SK-N-DZ (cell line): ENCODE measurements around the genes MFNG and CARD10.

DNA sequence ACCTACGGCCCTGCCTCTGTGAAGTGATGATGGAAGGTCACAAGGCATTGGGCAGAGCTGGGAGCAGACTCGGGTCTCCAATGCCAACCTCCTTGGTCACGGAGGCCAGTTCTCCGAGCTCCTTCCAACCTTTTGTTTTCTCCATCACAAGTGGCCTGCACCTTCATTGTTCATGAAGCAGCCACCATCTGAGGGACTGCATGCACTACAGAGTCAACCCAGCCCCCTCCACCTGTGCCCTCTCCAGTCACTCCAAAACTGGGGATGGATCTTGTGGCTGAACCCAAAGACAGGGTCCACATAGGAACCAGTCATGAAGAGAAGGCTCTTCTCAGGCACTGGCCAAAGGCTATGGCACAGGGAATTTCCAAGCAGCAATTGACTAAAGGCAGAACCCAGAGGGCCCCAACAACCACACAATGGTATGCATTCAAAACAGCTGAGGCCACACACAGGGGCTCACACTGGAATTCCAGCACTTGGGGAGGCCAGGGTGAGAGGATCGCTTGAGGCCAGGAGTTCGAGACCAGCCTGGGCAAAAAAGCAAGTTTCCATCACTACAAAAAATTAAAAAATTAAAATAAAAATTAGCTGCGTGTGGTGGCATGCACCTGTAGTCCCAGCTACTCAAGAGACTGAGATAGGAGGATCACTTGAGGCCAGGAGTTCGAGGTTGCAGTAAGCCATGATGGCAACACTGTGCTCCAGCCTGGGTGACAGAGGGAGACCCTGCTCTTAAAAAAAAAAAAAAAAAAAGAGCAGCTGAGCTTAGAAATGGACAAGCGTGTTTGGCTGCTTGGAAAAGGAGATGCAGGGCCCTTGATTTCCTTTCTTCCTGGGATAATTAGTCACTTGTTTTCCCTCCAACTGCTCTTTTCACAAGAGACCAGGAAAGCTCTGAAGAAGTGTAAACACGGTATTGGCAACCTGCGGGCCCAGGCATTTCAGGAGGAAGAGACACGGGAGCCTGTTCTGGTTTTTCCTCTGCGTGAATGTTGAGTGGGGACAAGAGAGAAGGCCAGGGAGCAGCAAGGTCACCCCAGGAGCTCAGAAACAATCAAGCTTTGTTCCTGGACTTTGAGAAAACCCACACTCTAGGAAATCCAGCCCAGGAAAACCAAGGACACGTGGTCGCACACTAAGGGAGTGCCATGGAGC, 44.6 kb downstream of the MYH9 start:
RAMPAGE:
- cytosol, long total RNA: no peak
- nucleus, long total RNA: no peak

DNA sequence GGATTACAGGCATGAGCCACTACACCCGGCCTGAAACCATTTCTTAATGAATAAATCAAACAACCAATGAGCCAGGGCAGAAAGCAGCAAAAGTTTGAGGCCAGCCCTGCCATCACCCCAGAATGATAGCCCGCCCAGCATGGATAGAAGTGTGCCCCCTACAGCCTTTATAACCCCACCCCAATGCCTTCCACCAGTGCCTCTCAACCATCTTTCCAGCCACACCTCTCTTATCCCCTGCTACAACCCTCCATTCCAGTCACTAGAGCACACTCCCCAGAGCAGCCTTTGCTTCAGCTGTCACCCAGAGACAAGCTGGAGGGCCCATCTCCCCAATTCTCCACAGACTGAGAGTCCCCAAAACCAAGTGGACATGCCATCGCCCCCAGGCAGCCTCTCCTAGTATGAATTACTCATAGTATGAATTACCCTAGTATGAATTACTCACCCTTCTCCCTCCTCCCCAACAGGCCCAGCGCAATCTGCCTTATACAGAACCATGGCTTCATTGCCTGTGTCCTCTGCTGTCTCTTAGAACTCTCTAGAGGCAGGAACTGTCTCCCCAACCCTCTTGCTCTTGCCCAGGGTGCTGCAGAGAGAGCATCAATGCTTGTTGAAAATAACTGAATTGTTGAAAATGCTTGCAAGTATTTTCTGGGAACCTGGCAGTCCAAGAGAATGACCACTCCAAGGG, 24.9 kb downstream of the MYH9 start:
RAMPAGE:
- cytosol, long total RNA: no peak
- nucleus, long total RNA: no peak

GRCh38 chr22:36363439-36364006, 24.2 kb downstream of the MYH9 start:
RAMPAGE:
- cytosol, long total RNA: no peak
- nucleus, long total RNA: no peak

DNA sequence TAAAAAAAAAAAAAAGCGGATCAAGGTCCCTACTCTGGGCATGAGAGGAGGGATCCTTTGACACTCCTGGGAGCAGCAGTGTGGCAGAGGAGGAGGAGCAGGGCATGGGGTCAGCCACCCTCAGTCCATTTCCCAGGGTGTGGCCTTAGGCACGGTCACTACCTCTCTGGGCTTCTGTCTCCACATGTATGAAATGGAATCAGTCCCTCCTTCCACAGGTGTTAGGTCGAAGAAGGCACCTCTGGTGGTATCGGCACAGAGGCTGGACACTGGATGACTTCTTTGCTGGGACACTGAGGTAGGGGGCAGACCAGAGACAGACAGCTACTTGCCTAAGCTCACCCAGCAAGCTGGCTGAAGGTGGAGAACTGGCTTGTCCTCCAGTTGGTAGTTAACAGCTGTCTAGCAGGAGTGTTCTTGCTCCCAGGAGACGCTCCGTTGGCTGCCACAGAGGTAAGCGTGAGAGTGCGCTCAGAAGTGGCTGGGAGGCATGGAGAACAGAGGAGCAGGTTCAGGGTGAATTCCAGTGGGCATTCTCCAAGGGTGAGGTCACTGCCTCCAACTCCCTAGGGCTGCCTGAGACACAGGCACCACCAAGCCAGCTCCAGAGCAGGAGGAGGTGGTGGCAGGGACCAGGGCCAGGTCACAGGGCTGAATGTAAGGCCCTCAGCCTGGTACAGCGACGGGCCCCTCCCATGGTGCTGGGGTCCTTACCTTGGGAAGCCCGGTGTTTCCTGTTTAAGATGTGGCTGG, 19.5 kb downstream of the TXN2 start:
RAMPAGE:
- cytosol, long total RNA: no peak
- nucleus, long total RNA: no peak

DNA sequence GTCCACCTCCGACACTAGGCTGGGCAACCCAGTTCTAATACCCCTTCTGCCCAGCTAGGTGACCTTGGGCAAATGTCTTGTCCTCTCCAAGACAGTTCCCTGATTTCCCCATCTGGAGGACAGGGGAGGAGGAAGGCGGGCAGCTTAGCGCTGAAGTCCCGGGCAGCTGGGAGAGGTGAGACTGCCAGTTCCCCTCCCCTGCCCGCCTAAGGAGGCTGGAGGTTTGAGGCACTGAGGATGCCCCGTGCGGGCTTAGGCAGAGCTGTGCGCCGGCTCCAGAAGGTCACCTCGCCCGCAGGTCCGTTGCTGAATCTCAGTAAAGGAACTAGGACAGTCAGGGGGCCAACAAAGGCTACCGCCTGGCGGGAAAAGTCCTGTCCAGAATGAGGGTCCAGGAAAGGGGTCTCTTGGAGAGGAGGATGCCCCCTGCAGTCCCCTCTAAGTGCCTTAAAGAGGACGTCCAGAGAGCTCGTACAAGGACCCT, 650 bp downstream of the PVALB start:
RAMPAGE:
- cytosol, long total RNA: no peak
- nucleus, long total RNA: no peak

DNA sequence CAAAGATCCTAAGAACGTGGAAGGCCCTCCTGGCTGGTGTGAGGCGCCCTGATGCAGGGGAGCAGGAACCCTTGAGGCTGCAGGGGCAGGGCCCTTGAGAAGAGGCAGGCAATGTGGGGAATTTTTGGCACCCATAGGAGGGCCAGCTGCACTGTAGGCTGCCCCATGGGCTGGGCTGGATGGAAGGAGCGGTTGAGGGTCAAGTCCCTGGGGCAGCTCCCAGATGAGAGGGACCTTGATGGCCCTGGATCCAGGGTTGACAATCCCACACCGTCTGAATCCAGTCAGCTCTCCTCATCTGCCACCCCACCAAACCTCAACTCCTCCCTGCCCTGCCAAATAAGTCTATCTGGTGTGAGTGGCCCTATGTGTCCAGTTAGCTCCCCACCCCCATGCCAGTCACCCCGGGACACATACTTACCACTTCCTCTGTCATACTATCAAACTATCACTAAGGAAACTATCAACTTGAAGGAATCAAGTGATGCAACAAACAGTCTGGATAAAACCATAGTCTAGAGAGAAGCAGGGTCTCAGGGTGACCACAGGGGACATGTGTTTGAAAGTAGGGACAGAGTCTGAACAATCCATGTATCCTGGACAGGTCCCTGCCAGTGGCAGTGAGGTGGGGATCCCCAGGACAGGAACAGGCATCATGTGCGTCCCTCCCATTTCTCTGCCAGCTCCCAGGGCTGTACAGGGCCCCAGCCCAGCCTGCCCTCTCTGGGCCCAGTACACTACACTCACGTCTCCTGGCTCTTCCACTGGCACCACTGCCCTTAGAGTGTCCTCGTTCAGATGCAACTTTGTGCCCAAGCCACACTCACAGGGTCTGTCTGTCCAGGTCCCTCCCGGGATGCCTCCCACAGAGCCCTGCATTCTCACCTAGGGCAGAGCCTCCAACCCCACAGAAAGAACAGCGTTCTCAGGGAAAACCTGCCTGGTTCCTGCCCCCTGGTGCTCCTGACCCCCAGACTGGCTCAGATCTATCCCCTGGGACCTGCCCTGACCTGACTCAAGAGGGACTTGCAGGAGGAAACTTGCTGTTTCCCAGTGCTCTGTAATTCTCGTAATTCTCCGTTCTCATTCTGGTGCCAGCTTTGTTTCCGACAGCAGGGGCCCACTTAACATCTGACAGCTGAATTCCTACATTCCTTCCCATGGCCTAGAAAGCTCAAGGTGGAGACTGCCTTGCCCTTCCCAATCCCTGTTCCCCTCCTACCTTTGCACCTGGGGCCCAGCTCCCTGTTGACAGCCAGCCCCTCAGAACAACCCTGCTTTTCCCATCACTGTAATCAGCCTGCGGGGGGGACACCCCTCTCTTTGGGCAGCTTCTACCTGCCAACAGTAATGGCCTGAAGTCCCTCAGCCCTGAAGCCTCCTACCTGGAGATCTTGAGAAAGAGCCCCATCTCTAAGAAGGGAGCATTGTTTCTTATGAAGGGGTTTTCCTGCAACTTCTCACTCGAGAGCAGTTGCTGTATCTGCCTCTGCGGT, 12.9 kb upstream of the CSF2RB start:
RAMPAGE:
- cytosol, long total RNA: no peak
- nucleus, long total RNA: no peak

RAMPAGE:
- cytosol, long total RNA: no peak
- nucleus, long total RNA: no peak
Observed at GRCh38 chr22:36914516-36914715, 988 bp downstream of the CSF2RB start.

DNA sequence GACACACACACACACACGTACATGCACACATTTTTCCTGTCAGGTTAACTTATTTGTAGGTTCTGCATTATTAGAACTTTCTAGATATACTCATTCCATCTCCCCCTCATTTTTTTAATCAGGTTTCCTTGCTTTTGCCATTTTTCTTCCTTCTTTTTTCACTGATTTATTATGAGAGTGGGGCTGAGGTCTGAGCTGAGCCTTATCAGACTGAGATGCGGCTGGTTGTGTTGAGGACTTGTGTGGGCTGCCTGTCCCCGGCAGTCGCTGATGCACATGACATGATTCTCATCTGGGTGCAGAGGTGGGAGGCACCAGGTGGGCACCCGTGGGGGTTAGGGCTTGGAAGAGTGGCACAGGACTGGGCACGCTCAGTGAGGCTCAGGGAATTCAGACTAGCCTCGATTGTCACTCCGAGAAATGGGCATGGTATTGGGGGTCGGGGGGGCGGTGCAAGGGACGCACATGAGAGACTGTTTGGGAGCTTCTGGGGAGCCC, 25.3 kb downstream of the CSF2RB start:
RAMPAGE:
- cytosol, long total RNA: no peak
- nucleus, long total RNA: no peak

DNA sequence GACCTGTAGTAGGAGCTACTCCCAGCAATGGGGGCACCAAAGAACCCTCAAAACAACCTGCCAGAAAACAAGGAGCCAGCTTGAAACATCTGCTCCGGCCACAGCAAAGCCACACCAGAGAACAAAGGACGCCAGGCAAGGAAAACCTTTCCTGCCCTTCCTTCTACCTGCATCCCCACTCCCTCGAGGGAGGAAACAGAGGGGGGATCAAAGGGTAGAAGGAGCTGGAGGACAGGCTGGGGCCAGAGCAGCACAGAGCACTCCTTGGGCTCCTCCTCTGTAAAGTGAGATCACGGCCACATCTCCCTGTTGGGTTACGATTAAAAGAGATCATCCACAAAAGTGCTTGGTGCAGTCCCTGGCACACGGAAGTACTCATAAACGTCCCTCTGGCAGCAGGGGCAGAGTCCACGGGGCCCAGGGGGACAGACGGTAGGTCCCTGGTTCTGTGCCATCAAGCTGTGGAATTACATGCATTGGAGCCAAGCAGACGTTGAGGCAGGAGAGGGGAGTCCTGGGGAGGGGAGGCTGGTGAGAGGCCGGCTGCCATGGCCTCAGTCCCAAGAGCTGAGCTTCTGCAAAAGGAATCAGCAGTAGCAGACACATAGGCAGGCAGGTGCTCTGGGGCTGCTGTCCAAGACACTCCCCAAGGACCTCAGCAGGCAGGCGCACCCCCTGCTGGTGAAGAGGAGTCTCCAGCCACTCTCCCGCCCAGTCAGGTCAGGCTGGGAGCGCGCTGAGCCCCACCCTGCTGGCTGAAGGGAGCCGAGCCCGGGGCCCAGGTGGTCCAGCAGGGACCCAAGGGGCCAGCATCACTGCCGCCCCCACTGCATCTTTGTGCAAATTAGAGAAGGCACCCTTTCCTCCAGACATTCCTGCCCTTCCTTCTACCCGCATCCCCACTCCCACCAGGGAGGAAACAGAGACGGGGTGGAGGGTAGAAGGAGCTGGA, 7.7 kb upstream of the KCTD17 start:
RAMPAGE:
- cytosol, long total RNA: no peak
- nucleus, long total RNA: no peak

GRCh38 chr22:37179968-37180558, 8.0 kb downstream of the C1QTNF6 start:
RAMPAGE:
- cytosol, long total RNA: no peak
- nucleus, long total RNA: no peak

DNA sequence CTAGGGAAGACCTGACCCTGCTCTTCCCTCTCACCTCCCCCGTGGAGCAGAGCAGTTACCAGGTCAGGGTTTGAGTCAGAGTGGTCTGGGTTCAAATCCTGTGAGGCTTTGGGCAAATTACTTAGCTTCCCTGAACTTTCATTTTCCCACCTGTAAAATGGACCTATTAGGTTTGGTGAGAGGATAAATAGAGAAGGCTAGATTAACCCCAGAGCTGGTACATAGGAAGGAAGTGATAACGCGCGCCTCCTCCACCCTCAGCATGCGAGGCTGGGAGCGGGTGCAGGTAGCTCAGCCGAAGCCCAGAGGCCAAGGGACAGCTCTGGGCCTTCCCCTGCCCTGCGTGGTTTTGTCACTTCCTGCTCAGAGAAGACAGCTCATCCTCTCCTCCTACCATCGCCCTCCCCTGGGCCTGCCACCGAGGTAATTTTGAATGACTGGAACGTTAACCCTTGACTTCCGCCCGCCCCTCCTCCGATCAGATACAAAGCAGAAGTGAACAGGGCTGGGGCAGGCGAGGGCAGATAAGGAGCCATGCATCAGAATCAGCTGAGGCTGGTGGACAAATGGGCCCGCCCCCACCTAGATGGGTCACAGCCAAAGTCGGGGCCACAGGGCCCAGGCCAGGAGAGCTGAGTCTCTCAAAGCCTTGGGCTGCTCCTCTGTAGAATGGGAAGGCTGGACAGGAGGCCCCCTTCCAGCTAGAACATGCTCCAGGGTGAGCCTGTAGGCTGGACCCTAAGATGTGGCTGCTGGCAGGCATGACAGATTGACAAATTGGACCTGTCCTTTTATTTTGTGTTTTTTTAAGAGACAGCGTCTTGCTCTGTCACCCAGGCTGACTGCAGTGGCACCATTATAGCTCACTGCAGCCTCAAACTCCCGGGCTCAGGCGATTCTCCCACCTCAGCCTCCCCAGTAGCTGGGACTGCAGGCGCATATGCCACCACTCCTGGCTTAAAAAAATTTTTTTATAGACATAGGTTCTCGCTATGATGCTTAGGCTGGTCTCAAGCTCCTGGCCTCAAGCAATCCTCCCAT, 1.5 kb downstream of the RAC2 start:
RAMPAGE:
- cytosol, long total RNA: no peak
- nucleus, long total RNA: no peak

RAMPAGE:
- cytosol, long total RNA: no peak
- nucleus, long total RNA: no peak
Observed at GRCh38 chr22:37321189-37321737, 39.0 kb downstream of the CYTH4 start.

GRCh38 chr22:37485731-37486737, at the start of gene MFNG:
Gene MFNG (minus strand): TSS chr22:37486384.
RAMPAGE:
- cytosol, long total RNA: no peak
- nucleus, long total RNA: no peak

DNA sequence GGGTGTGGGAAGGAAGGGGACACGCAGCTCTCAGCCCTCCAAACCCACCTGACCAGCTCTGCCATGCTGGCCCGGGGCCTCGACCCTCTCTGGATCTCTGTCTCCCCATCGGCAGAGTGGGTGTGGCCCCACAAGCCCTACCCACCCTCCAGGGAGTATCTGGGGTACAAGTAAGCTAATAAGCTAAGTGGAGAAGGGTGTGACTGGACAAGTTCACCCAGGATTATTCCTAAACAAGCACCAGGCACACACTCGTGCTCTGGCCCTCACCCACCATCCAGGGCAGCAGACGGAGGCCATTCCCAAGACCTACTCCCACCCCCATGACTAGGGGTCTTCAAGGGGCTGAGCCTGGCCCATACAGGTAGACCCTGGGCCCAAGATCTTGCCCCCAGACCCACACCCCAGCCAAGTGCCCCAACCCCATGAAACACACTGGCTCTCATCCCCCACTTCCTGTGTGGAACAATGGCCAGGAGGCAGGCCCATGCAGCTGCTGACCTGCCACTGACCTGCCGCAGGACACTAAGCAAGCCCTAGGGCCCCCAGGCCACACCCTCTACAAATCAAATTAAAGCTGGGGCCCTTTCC, 10.4 kb downstream of the CARD10 start:
RAMPAGE:
- cytosol, long total RNA: no peak
- nucleus, long total RNA: no peak

DNA sequence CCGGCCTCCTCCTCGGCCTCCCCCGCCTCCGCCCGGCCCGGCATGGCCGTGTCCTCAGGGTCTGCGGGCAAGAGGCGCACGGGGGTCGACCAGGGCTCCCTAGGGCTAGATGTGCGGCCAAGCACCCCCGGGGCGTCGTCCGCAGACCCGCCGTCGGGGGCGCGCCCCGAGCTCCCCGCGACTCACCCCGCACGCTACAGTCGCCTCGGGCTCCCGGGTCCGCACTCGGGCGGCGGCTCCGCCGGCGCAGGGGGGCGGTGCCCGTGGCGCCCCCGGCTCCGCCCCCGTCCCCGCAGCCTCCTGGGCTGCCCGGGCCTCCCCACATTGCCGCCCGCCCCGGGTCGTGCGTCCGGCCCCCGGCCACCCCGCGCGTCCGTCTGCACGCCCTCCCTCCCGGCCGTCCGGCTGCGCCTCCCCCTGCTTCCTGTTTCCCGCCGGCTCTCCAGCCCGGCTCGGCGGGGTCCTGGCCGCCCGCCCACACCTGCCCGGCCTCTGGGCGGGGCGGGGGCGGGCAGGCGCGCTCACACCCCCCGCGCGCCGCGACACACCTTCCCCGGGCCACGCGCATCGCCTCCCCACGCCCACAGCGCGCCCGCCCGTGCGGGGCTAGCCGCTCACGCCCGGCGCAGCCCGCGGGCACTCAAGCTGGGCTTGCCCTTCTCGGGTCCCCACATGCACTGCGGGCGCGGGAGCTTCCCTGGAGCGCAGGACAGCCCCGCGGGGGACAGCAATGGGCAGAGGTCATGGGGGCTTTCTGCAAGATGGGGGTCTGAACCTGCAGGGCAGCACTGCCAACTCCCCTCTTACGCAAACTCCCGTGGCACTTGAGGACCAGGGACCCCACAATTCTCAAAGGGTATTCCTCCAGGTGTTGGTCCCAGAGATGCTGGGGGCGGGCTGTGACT, at the start of gene CARD10:
CARD10 (minus strand) TSS at position 259 of the 905 bp plus-strand sequence.
RAMPAGE:
- cytosol, long total RNA: no peak
- nucleus, long total RNA: no peak

DNA sequence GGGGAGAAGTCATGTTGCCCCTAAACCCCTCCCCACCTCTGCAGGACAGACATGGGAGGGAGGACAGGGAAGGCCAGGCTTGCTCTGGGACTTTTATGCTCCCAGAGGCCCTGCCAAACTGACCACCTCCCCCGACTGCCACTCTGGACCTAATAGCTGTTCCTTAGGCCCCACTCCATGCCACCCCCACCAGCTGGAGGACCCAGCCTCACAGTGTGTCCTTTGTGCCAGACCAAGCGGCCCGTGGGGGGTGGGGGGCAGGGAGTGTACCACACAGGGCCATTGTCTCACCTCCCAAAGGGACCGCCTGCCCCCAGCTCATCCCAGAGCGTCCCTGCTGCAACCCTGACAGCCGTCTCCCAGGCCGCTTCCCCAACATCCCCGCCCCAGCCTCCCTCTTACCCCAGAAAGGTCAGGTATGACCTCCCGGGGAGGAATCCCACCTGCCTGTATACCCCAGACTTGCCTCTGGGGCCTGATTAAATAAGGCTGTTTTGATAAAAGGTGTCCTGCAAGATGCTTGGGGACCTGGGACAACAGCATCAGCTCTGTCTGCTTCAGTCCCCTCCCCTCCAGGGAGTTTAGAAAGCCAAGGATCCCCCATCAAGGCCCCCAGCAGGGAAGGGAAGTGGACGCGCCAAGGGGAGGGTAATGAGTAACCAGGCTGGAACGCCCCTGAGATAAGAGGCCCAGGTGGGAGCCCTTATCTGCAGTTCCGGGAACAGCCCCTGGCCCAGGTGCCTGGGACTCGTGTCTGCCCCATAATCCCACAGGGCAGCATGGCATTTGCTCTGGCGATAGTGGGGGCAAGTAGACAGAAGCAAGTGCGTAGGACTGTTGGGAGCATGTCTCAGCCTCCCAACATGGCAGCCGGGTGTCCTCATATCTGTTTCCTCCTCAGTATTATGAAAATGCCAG, 8.9 kb downstream of the CDC42EP1 start:
RAMPAGE:
- cytosol, long total RNA: no peak
- nucleus, long total RNA: no peak

RAMPAGE:
- cytosol, long total RNA: no peak
- nucleus, long total RNA: no peak
Observed at GRCh38 chr22:37577128-37577362, 2.8 kb downstream of the LGALS2 start.

DNA sequence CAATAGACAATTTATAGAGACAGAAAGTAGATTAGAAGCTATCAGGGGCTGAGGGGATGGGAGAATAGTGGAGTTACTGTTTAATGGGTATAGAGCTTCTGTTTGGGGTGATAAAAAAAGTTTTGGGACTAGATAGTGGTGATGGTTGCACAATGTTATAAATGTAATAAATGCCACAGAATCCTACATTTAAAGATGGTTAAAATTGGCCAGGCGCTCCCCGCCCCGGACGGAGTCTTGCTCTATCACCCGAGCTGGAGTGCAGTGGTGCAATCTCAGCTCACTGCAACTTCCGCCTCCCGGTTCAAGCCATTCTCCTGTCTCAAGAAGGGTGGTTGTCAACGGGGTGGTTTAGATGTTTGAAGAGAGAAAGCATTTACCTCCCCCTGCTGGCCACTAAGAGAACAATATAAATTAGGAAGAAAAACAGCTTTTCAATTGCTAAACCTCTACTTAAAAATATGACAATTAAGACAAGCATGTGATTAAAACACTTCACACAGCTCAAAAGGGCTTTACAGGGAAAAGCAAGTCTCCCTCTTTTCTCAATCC, 12.5 kb upstream of the LGALS2 start:
RAMPAGE:
- cytosol, long total RNA: no peak
- nucleus, long total RNA: no peak

DNA sequence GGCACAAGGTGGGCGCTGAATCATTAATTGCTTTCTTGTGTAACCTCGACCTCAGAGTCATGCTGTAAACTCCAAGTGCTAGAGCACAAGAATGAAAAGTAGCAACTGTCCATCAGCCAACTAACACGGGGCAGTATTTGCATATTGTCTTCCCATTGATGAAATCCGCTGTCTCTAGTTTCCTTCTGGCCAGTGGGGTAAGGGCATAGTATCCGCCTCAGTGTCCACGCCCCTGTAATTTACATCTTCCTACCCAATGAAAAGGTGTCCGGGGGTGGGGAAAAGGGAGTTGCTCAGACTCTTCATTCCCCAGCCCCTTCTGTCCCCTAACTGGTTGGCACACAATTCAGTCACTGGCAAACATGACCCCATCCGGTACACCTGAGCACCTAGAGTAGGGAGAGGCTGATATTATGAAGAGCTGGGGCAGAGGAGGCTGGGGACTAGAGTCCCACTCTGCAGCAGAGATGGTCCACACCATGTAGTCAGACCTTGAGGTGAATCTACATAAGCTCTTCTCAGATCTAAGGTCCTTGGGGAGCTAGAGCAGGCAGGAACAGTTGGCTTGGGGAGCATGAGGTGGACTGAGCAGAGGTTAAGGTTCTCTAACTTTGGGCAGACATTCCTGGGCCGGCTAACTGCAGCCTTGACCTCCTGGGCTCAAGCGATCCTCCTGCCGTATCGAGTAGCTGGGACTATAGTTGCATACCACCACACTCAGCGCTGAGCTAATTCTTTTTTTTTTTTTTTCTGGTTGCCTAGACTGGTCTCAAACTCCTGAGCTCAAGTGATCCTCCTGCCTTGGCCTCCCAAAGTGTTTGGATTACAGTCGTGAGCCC, 6.8 kb upstream of the GGA1 start:
RAMPAGE:
- cytosol, long total RNA: no peak
- nucleus, long total RNA: no peak

RAMPAGE:
- cytosol, long total RNA: no peak
- nucleus, long total RNA: no peak
Observed at GRCh38 chr22:37602431-37602794, 6.2 kb upstream of the GGA1 start.